Amniotic epithelial cell (primary cell): ENCODE measurements around the genes ZNF708, ZNF492 and RPSA2.

DNA sequence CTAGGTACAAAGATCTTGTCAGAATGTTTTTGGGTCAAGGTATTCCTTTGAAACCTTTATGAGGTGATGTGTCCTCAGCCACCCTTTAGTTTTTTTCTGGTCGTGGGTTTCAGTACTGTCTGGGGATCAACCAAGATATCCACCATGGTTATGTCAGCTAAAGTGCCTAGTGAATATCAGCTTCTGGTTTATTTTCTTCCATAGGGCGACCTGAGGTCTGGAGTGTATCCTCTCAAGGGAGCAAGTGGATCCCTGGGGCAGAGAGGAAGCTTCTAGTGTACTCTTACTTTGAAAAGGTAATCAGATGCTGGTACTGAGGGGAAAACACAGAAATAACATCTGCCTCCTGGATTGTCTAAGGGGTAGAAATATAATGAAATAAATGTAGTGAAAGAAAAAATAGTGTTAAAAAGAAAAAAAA is 1.8 kb downstream of the ZNF714 start:
- RRBS: no CpG with 5 or more reads among the region's 2 CpGs

DNA sequence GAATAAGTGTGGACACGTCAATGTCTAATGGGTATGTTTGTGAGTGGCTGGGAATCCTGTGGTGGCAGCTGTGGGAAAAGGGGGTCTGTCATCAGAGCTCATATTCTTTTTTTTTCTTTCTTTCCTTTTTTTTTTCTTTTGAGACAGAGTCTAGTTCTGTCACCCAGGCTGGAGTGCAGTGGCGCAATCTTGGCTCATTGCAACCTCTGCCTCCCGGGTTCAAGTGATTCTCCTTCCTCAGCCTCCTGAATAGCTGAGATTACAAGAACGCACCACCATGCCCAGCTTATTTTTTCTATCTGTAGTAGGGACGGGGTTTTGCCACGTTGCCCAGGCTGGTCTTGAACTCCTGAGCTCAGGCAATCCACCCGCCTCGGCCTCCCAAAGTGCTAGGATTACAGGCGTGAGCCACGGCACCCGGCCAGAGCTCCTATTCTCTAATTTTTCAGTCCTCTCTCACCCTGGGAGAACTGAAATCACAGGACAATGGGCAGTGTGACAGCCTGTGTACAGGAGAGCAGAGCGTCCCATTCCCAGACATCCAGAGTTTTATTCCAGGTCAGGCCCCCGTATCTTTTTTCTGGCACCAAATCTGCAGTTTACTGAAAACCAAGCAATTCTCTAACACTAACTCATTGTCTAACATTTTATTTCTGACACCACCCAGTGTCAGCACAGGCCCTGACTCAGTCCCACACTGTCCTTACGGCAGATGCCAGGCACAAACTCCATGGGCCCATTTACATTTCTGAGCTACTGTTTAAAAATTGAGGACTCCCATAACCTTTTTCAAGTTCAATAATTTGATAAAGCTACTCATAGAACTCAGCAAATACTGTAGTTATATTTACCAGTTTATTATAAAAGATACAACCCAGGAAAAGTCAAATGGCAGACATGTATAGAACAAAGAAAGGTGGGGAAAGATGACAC is 6.8 kb downstream of the ZNF708 start:
- RRBS: no CpG with 5 or more reads among the region's 14 CpGs

DNA sequence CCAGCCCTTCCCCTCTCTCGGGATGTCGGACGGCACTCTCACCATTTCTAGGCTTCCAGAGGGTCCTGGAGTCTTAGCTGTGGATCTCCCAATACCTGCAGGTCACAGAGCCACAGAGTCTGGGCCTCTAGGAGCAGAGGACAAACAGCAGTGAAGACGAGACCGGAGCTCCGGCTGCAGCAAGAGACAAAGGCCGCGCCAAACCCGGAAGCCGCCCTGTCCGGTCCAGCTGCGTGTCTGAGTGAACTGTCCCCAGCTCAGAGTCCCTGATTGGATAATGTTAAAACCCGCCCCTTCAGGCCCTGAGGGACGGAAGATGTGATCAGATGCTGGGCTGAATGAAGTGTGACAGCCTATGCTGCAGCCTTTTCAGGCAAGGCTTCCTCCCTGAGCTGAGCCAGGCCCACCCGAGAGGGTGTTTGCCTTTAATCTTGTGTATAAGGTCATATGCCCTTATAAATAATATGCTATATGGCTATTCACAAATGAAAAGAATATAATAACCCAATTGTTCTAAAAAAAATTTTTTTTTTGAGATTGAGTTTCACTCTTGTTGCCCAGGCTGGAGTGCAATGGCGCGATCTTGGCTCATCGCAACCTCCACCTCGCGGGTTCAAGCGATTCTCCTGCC is at the start of gene ZNF708:
ZNF708 (minus strand) TSS at position 243 of the 631 bp plus-strand sequence.
- RRBS: no CpG with 5 or more reads among the region's 21 CpGs

DNA sequence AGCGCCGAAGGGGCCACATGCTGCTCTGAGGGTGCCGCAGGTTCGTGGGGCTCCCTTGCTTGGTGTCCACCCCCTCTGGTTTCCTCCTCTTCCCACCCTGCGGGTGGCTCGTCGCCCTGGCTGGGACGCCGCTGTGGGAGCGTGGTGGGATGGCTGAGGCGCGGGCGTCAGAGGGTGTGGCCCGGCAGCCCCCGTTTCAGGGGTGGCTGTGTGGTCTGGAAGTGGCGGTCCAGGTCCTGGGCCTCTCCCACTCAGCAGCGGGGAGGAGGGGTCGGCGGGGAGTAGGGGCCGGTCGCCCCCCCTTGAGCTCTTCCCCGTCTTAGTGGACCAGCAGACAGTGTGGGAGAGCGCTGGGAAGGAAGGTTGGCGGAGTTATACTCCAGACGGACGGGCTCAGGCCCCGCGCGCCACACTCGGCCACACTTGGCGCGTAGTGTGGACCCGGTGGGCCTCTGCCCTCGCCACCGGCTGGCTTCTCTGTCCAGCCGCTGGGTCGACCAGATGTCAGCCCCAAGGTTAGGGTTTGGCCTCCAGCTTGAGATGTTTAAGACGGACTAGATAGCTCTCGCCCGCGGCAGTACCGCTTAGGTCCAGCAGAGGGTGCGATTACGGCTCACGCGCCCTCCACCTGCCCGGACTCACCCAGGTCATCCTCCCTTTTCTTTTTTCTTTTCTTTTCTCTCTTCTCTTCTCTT is 21.8 kb upstream of the ZNF429 start:
- RRBS: no CpG with 5 or more reads among the region's 47 CpGs

DNA sequence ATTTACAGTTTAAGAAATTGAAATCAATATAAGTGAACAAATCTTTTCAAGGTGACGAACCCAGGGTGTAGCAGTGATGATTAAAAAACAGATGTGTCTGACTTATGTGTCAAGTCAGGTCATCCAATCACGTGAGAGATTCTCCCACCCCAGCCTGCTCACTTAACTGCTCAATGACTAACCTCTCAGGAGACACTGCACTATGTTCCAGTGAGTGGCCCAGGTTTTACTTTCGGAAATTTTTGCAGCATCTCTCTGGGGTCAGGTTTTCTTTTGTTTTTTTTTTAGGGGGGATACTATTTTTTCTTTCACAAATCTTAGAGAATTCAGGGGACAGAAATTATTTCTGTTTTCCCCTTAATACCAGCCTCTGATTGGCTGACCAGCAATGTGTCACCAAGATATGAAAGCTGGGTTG is 60.7 kb downstream of the ZNF429 start:
- RRBS: no CpG with 5 or more reads among the region's 3 CpGs

DNA sequence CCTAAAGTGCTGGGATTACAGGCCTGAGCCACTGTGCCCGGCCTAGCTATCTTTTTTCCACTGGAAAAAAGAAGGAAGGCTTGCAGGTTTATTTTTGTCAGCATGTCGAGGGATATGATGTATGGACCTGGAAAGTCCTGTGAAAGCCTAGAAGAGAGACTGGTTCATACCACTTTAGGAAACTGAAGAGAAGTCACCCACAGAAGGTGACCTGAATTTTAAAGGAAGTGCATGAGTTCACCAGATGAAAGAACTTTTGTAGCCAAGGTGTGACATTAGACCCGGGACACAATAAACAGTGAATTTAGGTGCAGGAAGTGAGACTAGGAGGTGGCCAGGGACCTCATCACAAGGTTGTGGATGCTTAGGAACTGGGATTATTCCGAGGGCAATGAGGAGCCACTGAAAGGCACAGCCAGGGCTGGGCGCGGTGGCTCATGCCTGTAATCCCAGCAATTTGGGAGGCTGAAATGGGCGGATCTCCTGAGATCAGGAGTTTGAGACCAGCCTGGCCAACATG is 79.1 kb downstream of the ZNF429 start:
- RRBS: no CpG with 5 or more reads among the region's 7 CpGs

- RRBS: no CpG with 5 or more reads among the region's 28 CpGs
These were observed 18.6 kb upstream of the ZNF676 start for GRCh38 chr19:22215051-22216017.

DNA sequence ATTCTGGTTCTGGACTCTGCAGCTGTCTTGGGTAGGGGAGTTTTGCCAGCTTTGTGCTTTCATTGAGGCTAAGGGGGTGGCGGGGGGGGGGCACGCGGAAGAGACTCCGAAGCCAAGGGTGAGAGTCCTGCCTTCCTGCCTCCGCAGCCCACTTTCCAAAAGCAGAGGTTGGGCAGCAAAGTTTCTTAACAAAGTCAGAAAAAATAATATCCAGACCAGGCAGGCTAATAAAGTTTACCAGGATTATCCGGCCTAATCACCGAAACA is 4.9 kb upstream of the ZNF98 start:
- RRBS: no CpG with 5 or more reads among the region's 7 CpGs

GRCh38 chr19:22428548-22429017 is 6.4 kb upstream of the ZNF98 start:
- RRBS: 5% methylated on average over 8 of the region's 22 CpGs

GRCh38 chr19:22622616-22623552 is 11.2 kb upstream of the ZNF492 start:
- RRBS: no CpG with 5 or more reads among the region's 64 CpGs

GRCh38 chr19:22633897-22634465 is at the start of gene ZNF492:
TSS of gene ZNF492 (plus strand) at chr19:22634324.
- RRBS: no CpG with 5 or more reads among the region's 26 CpGs

- RRBS: no CpG with 5 or more reads among the region's 4 CpGs
These were observed 2.1 kb downstream of the ZNF91 start for GRCh38 chr19:23393104-23393606.

DNA sequence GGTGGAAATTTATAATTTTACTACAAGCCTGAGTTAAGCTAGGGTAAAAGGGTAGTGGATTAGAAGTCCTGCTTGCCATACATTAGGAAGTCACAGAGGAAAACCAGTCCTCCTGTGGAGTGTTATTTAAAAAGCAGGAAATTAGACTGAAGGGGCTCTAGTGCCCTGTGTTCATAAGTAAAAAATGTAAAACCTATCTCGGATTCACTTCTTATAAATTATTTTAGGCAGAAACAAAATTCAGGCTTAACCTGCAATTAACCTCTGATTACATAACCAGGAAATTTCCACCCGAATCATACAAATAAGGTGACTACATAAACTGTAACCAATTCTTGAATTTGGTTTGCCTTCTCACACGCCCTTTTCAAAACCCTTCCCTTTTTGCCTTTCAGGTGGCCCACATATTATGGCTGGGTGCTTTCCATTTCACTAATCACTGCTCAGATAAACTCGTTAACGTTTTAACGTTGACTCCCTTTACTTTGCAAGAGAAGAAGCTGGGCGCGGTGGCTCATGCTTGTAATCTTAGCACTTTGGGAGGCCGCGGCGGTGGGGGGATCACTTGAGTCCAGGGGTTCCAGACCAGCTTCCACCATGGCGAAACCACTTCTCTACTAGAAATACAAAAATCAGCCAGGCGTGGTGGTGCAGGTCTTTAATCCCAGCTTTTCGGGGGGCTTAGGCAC is 19.6 kb upstream of the ZNF91 start:
- RRBS: no CpG with 5 or more reads among the region's 14 CpGs

GRCh38 chr19:23762599-23763865 is at the start of gene RPSA2:
TSS of gene RPSA2 (plus strand) at chr19:23763004.
- RRBS: no CpG with 5 or more reads among the region's 60 CpGs

GRCh38 chr19:23967729-23967928 is 52.9 kb downstream of the ZNF726 start:
- RRBS: no CpG with 5 or more reads among the region's 1 CpG

GRCh38 chr19:24179538-24179985 is 92.6 kb downstream of the ZNF254 start:
- RRBS: no CpG with 5 or more reads among the region's 3 CpGs

DNA sequence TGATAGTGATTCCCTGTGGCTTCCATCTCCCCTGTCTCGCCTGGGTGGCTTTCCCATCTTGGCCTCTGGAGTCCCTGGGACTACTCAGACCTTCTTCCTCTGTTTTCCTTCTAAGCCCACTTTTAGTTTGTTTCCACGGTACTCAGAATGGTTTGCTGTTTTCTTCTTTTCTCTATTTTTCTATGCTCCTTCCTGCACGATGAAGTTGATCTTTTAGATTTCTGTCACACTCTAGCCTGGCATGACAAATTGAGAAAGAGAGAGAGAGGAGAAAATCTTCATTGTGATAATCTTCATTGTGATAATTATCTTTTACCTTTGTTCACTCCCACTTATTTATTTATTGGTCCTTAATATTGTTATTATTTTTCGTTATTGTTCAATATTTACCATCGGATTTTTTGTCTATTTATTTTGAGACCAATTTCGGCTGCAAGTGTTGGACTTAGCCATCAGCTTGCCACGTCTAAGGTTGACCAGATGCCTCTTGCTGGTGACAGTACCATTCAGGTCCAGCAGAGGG is 1435.5 kb downstream of the UQCRFS1 start:
- RRBS: no CpG with 5 or more reads among the region's 7 CpGs

DNA sequence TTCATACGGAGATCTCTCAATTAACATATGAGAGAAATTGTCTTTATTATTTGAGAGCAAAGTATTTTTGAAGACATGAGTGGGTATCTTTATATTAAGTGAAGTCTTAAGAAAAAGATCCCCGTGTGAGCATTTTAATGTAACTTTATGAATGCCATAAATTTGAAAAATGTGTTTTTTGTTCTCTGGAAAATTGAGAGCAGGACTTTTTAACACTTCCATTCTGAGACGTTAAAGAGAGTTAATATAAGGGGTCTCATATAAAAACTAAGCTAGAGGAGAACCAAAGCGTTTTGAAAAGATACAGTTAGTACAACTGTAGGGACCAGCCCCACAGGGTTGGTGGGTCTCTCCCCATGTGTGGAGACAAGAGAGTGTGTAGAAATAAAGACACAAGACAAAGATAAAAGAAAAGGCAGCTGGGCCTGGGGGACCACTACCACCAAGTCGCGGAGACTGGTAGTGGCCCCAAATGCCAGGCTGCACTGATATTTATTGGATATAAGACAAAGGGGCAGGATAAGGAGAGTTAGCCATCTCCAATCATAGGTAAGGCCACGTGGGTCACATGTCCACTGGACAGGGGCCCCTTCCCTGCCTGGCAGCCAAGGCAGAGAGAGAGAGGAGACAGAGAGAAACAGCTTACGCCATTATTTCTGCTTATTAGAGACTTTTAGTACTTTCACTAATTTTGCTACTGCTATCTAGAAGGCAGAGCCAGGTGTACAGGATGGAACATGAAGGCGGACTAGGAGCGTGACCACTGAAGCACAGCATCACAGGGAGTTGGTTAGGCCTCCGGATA is 1411.2 kb downstream of the UQCRFS1 start:
- RRBS: no CpG with 5 or more reads among the region's 11 CpGs

DNA sequence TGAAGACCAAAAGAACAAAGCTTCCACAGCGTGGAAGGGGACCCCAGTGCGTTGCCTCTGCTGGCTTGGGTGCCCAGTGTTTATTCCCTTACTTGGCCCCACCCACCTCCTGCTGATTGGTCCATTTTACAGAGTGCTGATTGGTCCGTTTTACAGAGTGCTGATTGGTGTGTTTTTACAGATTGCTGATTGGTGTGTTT is 1204.5 kb downstream of the UQCRFS1 start:
- RRBS: no CpG with 5 or more reads among the region's 3 CpGs

- RRBS: 50% methylated on average over 2 of the region's 27 CpGs
These were observed 606.1 kb downstream of the UQCRFS1 start for GRCh38 chr19:28606529-28607663.